Endodermal cell (in vitro differentiated cells): ENCODE results near the genes UROC1 and PRR23E.

DNA sequence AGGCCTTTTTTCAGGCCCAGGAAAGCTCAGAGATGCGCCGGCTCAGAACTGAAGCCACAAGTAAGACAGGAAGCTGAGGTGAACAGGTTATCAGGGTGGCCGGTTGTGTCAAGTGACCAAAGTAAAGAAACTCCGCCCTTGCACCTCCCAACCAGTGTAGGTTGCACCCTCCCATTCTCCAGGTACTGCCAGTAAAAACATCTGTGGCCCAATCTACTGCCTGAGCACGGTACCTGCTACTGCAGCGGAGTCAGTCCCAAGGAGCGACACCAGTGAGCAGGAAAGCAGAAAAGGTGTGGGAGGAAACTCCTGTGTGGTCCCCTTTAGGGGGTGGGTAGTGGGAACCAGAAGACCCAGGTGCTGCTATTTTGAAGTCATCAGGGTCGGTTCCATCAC lies 60.0 kb upstream of the HEG1 start:
- PRO-cap = no peak

GRCh38 chr3:125117959-125118158 lies 62.1 kb upstream of the HEG1 start:
- PRO-cap = no peak

GRCh38 chr3:125120280-125121241 lies 64.8 kb upstream of the HEG1 start:
- PRO-cap = bidirectional peak, plus-strand start at chr3:125120989, minus-strand start at chr3:125120819

DNA sequence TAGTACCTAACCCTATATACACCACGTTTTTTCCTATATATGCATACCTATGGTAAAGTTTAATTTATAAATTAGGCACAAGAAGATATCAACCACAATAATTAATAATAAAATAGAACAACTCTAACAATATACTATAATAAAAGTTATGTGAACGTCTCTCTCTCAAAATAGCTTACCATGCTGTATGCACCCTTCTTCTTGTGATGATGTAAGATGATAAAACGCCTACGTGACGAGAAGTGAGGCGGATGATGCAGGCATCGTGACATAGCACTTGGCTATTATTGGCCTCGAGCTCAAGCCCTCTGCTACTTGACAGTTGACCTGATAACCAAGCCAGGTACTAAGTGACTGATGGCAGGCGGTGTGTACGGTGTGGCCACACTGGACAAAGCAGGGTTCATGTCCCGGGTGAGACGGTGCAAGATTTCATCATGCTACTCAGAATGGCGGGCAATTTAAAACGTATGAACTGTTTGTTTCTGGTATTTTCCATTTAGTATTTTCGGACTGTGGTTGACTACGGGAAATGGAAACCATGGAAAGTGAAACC lies 57.8 kb downstream of the SLC12A8 start:
- PRO-cap = no peak

DNA sequence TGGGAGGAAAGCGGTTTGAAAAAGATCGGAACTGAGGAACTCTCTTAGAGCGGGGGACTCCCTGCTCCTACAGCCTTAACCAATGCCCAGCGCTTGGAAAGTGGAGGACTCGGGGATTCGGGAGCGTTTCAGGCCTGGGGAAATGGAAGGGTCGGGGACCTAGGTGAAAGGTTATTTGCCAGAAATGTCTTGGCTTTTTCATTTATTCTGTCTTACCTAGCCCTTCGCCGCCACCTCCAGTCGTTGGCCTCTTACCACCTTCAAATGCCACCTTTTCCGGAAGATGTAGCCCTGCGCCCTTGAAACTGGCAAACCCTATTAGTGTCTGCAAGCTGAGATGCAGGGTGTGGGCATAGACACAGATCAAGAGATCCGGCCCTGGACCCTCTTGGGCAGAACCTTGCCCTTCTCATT lies 424 bp upstream of the ZNF148 start:
- PRO-cap = unidirectional peak, minus-strand start at position 102 of the sequence

GRCh38 chr3:125381863-125382081 lies 6.6 kb upstream of the ZNF148 start:
- PRO-cap = no peak

GRCh38 chr3:126014105-126014535 lies 45.1 kb downstream of the ROPN1B start:
- PRO-cap = no peak

DNA sequence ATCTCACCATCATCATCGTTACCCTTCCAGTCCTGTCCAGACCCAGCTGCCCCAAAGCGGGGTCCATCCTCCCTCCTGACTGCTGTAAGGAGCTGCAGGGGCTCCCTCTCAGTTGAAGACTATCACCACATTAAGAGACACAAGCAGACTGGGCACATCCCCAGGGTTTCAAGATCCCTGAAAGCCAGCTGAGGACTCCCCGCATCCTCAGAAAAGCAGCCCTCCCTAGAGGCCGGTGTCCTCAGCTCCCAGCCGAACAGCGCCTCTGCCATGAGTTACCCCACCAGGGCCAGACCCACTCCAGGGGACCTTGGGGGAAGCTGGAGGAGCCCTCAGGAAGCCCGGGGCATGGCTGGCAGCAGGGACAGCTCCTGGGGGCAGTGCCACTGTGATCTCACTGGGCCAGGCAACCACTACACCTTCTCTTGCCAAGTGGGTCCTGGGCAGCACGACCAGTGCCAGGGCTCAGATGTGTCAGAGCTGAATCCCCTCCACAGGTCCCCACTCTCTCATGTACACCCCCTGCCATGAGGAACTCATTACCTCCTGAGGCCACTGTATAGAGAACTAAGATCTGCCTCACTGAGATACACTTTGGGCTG lies 8.1 kb downstream of the KLF15 start:
- PRO-cap = no peak

- PRO-cap = no peak
These were observed 273 bp downstream of the CFAP100 start for GRCh38 chr3:126395048-126395316.

DNA sequence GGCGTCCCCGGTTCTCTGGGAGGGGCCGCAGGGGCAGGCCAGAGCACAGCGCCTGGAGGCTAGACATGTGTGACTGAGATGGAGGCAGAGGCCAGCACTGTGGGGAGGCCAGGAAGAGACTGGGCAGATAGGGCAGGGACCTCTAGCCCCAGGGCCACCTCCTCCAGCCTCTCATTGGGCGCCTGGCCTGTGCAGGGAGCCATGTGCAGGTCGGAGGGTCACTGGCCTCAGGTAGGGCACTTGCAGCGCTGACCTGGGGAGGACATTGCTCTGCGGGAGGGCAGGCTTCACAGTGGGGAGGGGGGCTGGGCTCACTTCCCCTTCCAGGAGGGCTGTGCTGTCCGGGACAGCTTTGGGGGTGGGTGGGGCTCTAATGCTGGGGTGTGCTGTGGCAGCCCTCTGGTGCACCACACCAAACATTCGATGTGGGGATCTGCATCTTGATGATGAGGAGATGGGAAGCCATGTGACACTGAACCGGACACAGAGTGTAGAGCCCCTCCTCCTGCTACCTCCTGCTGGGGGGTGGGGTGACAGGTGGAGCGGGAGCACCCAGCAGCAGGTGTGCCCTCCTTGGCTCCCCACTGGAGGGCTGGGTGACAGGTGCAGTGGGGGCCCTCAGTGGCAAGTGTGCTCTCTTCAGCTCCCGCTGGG lies at the start of gene UROC1:
TSS of gene UROC1 (minus strand) at position 121 of the 654 bp plus-strand sequence.
- PRO-cap = no peak

DNA sequence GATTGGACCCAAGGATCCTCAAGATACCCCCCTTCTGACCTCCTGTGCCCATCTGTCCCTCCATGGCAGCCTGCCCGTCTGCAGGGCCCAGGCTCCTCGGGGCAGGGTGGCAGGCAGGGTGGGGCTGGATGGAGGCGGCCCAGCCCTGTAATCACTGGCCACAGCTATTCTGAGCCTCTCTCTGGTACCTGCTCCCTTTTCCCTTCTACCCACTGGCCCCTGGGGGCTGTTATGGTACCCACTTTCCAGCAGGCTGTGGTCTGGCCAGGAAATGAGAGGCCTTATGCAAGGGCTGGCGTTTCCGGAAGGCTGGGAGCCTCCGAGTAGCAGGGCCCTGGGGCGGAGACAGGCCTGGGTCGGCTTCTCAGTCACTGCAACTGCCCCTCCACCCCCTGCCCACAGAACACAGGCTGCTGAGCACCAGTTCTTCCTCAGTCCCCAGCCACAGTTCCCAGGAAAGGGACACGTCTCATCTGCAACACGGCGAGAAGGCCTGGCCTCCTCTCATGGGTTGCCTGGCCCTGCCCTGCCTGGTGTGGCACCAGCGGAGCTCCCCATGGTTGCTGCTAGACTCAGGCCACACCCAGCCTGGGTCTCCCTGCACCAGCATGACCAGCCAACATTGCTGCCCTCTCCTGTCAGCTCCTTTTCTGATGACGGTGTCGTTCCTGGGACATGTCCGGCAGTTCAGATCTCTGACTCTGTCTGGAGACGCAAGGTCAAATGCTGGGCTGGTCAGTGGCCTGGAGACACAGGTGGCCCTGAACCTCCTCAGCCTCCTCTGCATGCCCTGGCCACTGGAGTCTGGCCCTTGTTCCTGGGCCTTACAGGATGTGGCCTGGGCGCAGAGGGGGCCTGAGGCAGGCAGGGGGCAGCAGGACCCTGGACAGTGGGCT lies 6.4 kb downstream of the CHST13 start:
- PRO-cap = no peak

- PRO-cap = no peak
These were observed 17.3 kb downstream of the C3orf22 start for GRCh38 chr3:126541487-126541813.

GRCh38 chr3:126599155-126599623 lies 40.5 kb upstream of the C3orf22 start:
- PRO-cap = no peak

DNA sequence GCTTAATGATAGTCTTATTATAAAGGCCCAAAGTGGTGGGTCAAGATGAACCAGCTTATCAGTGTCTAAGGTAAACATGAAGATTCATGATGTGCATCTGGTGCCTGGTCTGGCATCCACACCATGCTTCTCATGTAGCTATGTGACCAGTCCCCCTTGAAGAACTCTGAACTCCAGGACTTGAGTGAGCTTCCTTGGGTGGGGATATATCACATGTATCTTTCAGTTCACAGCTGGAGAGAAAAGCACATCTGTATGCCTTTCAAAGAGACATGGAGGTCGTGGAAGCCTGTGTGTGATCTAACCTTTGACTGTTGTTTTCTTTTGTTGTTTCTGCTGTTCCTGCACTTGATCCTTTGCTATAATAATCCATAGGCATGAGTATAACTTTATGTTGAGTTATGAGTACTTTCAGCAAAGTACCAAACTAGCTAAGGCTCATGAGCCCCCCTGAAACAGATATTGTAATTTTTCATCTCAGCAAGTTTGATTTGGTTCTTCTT lies 43.6 kb upstream of the C3orf22 start:
- PRO-cap = no peak

- PRO-cap = no peak
These were observed 54.5 kb downstream of the PLXNA1 start for GRCh38 chr3:127037122-127038061.

GRCh38 chr3:127193026-127193431 lies at the start of gene PRR23E:
Gene PRR23E, plus strand, starts transcription at chr3:127193131.
- PRO-cap = no peak

DNA sequence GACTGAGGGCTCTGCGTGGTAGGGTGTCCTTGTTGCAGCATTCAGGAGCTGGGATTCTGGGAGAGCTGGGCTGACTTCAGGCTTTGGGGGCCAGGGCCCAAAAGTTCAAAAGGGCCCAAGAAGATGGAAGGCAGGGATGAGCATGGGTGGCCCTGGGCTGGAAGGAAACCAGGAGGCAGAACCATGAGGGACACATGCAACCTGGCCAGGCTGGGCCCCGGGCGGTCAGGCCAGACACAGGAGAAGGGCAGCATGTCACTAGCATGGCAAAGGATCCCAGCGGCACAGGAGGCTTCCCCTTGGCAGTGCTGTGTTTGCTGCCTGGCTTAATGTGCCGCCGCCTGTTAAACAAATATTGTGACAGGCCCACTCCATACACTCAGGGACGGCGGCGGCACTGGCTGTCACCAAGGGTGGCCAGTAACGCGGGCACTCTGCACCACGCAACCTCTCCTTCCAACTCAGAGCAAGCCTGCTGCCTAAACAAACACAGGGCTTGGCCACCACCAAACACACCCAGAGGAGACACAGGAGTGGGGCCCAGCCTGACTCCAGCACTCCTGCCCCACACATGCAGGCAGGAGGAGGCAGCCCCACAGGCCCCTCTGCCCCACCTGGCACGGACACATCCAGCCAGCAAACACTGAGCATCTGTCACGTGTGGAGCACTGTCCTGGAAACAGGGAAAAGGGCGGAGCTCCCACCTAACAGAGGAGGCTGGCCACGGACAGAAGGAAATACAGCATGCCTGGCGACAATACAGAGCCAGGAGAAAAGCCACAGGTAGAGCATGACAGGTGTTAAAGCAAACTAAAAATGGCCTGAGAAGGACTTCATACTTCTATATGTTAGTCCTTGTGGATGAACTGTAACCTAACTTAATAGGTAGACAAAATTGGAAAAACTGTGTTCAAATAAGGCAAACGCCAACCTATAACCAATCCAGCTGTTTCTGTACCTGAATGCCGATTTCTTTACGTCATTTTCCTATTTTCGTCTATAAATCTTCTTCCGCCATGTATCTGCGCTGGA lies 48.0 kb downstream of the TPRA1 start:
- PRO-cap = no peak

- PRO-cap = no peak
These were observed 916 bp downstream of the TPRA1 start for GRCh38 chr3:127589584-127590050.

- PRO-cap = unidirectional peak, plus-strand start at chr3:127697707
These were observed 24.4 kb downstream of the ABTB1 start for GRCh38 chr3:127696858-127697867.

- PRO-cap = no peak
These were observed 57.0 kb downstream of the ABTB1 start for GRCh38 chr3:127729533-127730311.